ENCODE measurements around a stretch of chr4.

GRCh38 chr4:153265332-153265638, 61.0 kb downstream of the TRIM2 start:
- RRBS: no CpG with 5 or more reads among the region's 7 CpGs

DNA sequence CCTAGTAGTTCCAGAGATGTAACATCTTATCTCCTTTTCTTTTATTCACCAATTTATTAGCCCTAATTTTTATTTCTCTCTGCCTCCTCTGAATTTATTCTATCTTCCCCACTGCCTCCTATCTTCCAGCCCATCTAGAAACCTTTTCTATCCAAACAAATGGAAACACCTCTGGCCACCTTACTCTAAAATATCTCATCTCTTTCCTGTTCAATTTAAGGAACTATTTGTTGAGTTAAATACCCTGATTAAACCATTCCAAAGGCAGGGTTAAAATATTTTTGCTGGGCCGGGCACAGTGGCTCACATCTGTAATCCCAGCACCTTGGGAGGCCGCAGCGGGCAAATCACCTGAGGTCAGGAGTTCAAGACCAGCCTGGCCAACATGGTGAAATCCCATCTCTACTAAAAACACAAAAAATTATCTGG, 25.3 kb upstream of the MND1 start:
- RRBS: no CpG with 5 or more reads among the region's 3 CpGs

- RRBS: 1% methylated on average over 30 of the region's 59 CpGs
Measured at GRCh38 chr4:153465544-153466262, 457 bp upstream of the TMEM131L start.

DNA sequence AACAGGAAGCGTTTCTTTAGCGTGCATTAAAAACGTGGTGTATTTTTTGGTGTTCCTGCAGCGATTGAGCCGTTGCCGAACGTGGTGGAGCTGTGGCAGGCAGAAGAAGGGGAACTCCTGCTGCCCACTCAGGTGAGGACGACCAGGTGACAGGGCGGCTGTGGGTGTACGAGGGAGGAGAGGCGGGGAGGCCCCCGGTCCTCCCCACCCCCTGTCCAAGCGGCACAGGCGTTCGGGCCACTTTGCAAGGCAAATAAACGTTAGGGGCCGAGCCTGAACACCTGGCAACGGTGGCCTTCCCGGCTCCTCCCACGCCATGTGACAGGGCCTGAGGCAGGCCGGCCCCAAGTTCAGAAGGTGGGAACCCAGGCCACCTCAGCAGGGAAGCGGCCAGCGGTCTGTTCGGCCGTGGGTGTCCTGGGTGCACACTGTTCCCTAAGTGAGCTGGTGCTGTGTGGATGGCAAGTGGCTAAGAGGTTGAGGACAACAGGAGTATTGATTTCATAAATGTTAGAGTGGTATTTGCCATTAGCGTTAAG, 1.1 kb downstream of the TMEM131L start:
- RRBS: under 1% methylated on average over 6 of the region's 26 CpGs

GRCh38 chr4:153489066-153489499, 22.9 kb downstream of the TMEM131L start:
- RRBS: no CpG with 5 or more reads among the region's 8 CpGs

DNA sequence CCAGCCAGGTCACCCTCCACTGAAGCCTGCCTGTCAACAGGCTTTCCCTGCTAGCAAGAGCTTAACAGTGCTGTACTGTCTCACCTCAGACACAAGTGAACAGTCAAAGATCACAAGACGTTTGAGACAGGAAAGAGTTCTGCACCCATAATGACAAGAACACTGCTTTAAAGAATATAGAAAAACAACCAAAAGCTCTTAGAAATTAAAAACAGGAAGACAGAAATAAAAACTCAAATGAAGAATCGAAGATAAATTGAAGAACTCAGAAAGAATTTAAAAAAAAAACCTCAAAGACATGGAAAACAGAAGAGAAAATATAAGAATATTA, 4.6 kb downstream of the RNF175 start:
- RRBS: no CpG with 5 or more reads among the region's 2 CpGs

DNA sequence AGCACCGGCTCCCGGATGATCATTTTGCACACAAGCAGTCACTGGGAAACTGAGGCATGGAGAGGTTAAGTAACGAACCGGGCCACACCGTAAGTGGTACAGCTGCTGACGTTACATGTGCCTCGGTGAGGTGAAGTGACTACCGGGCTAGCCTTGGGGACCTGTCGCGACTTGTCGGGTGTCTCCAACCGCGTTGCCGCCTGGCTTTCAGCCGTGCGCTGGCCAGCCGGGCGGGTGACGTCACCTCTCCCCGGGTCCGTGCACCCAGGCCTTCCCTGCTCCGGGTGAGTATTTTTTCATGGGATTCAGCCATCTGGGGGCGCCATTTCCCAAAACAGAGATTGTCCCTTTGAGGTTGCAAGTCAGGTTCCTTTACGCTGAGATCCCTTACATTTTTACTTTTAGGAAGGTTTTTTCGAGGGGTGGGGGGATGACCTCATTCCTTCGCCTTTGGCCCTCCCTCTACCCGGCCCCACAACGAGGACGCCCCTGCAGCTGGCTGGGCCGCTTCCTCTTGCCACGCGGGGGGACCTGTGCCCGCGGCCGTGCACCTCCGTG, 3.4 kb upstream of the SFRP2 start:
- RRBS: 13% methylated on average over 14 of the region's 36 CpGs

DNA sequence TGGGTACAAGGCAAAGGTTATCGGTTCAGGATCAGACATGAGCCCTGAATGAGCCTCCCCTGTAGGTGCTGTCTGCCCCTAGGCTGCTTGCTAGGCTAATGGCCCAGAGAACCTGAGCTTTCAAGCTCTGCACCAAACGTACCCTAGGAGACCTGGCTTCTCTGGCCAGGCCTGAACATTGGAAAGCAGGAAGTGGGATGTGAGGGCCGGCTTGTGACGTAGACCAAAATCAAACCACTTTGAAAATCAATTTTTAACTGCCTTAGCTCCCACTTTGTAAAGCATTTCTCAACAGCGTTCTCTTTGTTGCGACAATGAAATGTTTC, 145.0 kb upstream of the SFRP2 start:
- RRBS: no CpG with 5 or more reads among the region's 6 CpGs

- RRBS: no CpG with 5 or more reads among the region's 7 CpGs
Measured at GRCh38 chr4:154004892-154005524, 216.1 kb upstream of the SFRP2 start.

- RRBS: 17% methylated on average over 9 of the region's 65 CpGs
Measured at GRCh38 chr4:154490756-154491435, 703 bp downstream of the DCHS2 start.

GRCh38 chr4:155353163-155353557, 23.6 kb downstream of the MAP9 start:
- RRBS: no CpG with 5 or more reads among the region's 1 CpG

DNA sequence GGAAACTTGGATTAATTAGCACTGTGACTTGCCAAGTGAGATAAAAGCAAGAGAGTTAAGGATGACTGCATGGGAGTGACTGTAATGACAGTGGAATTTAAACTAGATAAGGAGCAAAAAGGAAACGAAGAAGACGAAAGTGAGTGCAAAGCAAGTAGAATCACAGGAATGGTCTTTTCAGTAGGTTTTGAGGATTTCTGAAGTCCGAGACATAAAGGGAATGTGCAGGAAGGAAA, 118.9 kb upstream of the MAP9 start:
- RRBS: no CpG with 5 or more reads among the region's 3 CpGs

GRCh38 chr4:158059270-158059855, 113.5 kb downstream of the GASK1B start:
- RRBS: no CpG with 5 or more reads among the region's 1 CpG

GRCh38 chr4:158769788-158770028, 882 bp downstream of the FNIP2 start:
- RRBS: no CpG with 5 or more reads among the region's 4 CpGs

- RRBS: no CpG with 5 or more reads among the region's 5 CpGs
Measured at GRCh38 chr4:159267281-159268109, 164.6 kb downstream of the RAPGEF2 start.

DNA sequence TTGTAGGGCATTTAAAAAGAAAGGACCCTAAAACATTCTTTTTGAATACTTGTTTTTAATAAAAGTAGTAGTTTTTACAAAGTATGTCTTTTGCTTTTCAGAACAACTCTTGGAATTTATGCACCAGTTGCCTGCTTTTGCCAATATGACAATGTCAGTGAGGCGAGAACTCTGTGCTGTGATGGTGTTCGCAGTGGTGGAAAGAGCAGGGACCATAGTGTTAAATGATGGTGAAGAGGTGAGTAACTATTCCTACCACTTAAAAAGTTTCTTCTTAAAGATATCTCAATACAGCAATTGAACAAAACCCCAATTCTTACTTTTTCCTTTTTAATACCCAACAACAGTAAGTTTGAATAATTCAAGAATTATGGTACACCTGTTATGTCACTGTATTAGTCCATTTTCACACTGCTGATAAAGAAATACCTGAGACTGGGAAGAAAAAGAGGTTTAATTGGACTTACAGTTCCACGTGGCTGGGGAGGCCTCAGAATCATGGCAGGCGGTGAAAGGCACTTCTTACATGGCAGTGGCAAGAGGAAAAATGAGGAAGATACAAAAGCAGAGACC, 219.5 kb downstream of the RAPGEF2 start:
- RRBS: no CpG with 5 or more reads among the region's 4 CpGs

DNA sequence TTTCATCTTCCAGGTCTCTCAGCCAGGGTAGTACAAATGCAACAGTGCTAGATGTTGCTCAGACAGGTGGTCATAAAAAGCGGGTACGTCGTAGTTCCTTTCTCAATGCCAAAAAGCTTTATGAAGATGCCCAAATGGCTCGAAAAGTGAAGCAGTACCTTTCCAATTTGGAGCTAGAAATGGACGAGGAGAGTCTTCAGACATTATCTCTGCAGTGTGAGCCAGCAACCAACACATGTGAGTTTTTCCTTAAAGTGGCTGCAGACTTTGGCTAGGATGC, 242.2 kb downstream of the RAPGEF2 start:
- RRBS: no CpG with 5 or more reads among the region's 5 CpGs